AG09309 (cell line): Measurements from ENCODE around the genes FBXW9 and LYL1.

- RRBS: no CpG with 5 or more reads among the region's 3 CpGs
Observed at GRCh38 chr19:12373627-12373874, 8.1 kb upstream of the ZNF442 start.

GRCh38 chr19:12696320-12697340 lies at the start of gene FBXW9:
Gene FBXW9, minus strand, starts transcription at chr19:12696631.
- RRBS: 1% methylated on average over 14 of the region's 62 CpGs

GRCh38 chr19:12722902-12723192 lies 885 bp downstream of the TNPO2 start:
- RRBS: no CpG with 5 or more reads among the region's 5 CpGs

GRCh38 chr19:12770980-12771537 lies 4.3 kb downstream of the HOOK2 start:
- RRBS: no CpG with 5 or more reads among the region's 18 CpGs

GRCh38 chr19:12785444-12786063 lies 5.7 kb upstream of the JUNB start:
- RRBS: no CpG with 5 or more reads among the region's 4 CpGs

DNA sequence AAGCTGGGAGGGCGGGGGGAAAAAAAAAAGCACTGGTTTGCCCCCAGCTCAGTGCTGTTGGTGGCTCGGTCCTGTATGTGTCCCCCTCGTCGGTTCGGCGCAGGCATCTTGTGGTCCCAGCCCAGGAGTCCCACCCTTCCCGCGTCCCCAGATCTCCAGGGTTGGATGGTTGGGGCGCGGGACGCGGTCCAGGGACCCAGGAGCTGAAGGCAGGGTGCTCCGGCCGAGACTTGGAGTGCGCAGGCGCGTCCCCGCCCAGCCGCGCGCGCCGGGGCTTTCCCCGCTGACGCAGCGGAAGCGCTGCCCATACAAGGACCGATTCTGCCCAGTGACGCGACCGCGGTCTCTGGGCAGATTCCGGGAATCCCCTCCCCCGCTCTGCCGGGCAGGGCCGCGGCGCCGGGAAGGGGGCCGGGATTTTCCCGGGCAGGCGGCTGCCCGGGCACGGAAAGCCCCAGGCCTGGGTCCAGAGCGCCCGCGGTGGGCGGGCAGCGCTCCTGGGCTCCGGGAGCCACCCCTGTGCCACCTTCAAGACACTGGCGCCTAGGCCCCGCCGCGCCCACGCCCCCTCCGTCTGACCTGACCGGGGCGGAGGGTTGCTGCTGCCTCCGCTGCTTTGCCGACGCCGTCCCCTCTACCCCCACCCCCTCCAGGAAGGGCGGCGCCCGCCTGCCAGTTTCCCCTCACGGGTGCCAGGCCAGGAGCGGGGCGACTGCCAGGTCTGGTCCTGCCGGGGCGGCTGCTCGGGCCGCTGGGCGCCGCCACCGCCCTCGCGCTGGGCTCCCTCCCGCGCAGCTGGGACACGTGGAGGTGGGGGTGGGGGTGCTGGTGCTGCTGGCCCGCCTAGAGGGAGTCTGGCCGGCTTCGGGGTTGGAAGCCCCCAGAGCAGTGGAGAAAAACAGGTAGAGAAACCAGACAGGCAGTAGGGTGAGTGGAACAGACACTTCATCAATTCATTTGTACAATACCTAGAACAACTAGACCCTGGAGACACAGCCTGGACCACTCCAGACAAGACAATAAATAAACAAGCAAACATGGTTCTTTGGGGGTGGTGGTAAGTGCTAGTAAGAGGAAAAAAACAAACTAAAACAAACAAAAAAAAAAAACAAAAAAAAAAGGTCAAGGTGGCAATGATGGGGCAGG lies 2.4 kb downstream of the JUNB start:
- RRBS: 2% methylated on average over 34 of the region's 83 CpGs

- RRBS: no CpG with 5 or more reads among the region's 9 CpGs
Observed at GRCh38 chr19:12794501-12795081, 3.3 kb downstream of the JUNB start.

GRCh38 chr19:12939942-12940715 lies 1.7 kb downstream of the CALR start:
- RRBS: 86% methylated on average over 1 of the region's 15 CpGs

GRCh38 chr19:13016978-13017459 lies 21.7 kb downstream of the NFIX start:
- RRBS: 63% methylated on average over 6 of the region's 16 CpGs

GRCh38 chr19:13021208-13021869 lies 26.1 kb downstream of the NFIX start:
- RRBS: no CpG with 5 or more reads among the region's 10 CpGs

DNA sequence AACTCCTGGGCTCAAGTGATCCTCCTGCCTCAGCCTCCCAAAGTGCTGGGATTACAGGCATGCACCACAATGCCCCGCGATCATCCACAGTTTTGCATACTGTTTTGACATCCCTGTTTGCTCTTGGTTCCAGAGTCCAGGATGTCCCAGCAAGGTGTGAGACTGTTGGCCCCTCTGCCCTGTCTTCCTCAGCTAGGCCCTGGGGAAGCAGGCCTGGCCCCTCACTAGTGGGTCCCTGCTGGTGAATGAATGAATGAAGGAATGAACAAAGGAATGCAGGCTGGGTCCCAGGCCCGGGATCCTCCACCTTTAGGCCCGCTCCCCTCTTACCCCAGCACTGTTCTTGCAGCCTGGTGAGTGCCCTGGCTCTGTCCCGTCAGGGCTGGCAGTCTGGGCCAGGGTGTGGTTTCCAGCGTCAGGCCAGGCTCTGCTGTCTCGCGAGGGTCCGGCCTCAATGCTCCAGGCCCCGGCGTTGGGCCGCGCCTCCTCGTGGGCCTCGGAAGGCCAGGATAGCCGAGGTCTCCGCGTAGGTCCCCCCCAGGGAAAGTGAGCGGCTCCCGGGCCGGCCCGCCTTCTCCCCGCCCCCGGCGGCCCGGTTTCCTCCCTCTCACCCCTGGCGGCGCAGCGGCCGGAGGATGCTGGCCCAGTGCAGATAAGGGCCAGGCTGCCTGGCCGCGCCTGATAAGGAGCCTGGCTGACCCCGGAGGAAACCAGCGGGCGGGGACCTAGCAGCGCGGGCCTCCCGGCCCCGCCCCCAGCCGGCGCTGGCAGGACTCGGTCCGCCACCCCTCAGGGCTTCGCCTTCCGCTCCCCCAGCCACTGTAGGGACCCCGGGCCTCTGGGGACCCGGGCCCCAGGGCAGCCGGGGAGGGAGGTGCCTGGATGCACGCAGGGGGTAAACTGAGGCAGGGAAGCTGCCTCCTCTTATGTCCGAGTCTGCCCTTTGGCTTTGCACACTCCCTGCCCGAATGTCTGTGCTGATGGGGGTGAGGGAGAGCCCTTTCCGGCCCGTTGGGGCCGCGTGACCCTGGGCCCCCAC lies at the start of gene LYL1:
Gene LYL1 (minus strand): TSS at position 658 of the 1,039 bp plus-strand sequence.
- RRBS: 16% methylated on average over 24 of the region's 55 CpGs

- RRBS: 76% methylated on average over 10 of the region's 45 CpGs
Observed at GRCh38 chr19:13104120-13105162, 1.8 kb upstream of the LYL1 start.

DNA sequence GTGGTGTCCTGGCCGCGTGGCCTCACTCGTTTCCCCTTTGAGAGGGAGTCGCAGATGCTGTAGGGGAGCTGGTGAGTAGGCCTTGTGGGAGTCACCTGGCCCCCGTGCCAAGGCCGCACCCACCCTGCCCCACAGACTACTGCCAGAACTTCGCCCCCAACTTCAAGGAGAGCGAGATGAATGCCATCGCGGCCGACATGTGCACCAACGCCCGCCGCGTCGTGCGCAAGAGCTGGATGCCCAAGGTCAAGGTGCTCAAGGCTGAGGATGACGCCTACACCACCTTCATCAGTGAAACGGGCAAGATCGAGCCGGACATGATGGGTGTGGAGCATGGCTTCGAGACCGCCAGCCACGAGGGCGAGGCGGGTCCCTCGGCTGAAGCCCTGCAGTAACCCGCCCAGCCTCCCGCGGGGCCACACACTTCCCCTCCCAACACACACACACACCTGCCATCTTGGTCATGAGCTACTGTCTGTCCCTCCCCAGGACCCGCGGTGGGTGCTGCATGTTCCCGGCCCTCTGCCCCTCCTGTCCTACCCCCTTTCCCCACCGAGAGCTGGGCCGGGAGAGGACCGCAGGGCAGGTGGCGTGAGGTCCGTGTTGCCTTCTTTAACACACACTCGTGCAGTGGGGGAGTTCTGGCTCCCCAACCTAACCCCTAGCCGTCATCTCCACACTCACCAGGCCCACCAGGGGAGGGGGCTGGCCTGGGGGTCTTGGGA lies 12.0 kb downstream of the STX10 start:
- RRBS: no CpG with 5 or more reads among the region's 40 CpGs

DNA sequence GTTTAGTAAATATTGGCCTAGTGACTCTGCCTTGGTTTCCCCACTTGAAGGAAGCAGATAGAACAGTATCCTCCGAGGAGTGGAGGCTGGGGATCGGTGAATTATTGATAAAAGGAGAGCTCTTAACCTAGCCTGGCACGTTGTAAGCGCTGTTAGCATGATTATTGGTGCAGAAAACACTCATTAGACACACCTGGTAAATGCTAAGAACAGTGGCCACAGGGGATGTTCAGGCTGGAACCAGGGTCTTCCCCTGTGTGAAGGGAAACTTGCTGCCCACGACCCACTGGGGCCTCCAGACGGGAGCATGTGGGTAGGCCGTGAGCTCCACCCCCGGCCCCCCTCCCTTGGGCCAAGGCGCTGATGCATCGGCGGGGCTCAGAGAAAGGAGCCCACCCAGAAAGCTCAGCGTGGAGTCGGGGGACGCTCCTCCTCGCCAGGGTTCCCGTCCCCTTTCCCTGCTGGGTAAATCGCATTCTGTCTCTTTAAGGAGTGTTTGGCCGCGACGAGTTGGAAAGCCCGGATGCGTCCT lies 2.3 kb downstream of the IER2 start:
- RRBS: 0% methylated on average over 3 of the region's 22 CpGs

GRCh38 chr19:13339899-13340395 lies 166.3 kb downstream of the CACNA1A start:
- RRBS: no CpG with 5 or more reads among the region's 14 CpGs

DNA sequence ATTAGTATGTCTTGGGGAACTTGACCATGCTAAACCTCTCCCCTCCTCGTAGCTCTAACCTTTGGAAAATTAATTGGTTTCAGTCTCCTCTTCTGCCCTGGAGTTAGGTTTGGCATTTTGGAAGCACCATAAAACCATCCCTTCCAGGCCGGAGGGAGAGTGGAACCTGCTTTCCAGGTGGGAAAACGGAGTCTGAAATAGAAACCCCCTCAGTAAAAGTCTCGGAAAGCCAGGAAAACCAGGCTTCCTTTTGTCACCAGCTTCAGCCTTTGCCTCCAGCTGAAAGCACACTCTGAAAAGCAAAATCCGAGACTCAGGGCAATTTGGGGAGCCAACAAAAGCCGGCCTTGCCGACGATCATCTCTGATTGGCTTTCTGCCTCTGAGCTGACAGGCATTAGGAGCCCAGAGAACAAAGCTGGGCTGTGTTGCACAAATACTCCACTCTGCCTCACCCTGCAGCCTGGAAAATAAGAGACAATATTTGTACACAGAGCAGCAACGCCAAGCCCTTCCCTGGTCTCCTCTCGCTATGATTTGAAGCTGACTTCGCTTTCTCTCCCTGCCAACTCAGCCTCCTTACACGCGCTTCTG lies 47.0 kb downstream of the CACNA1A start:
- RRBS: no CpG with 5 or more reads among the region's 13 CpGs

DNA sequence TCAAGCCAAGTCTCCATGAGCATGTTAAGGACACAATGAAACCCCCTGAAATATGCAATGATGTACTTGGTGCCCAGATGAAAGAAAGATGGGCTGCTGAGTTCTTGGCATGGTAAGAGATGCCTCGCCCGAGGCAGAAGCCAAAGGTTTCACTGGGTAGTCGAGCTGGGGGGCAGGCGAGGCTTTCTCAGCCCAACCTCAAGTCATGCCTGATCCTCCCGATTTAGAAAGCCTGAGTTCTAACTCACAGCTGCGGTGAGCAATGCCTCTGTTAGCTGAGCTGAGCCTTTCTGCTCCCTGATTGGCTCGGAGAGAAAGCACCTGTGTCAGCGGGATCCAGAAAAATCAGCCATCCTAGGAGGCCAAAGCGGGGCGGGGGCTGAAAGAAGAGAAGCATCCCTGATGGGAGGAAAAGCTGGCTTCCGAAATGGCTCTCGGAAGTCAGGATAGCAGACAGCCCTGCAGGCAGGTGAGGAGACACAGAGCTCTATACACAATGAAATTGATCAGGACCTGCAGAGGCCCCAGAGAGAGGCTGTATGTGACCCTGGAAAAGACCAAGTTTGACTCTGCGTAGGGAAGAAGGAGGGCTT lies 44.7 kb downstream of the CACNA1A start:
- RRBS: no CpG with 5 or more reads among the region's 13 CpGs

- RRBS: 50% methylated on average over 6 of the region's 14 CpGs
Observed at GRCh38 chr19:13599942-13600403, 93.7 kb upstream of the CACNA1A start.

DNA sequence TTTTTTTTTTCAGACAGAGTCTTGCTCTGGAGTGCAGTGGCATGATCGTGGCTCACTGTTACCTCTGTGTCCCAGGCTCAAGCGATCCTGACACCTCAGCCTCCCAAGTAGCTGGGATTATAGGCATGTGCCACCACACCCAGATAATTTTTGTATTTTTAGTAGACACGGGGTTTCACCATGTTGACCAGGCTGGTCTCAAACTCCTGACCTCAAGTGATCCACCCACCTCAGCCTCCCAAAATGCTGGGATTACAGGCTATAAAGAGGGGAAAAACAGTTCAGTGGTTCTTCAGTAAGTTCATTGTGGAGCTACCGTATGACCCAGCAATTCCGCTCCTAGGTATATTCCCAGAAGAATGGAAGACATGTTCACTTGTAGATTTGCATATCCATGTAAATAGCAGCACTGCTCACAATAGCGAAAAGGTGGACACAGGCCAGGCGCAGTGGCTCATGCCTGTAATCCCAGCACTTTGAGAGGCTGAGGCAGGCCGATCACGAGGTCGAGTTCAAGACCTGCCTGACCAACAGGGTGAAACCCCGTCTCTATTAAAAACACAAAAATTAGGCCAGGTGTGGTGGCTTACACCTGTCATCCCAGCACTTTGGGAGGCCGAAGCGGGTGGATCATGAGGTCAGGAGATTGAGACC lies 5.5 kb downstream of the C19orf53 start:
- RRBS: no CpG with 5 or more reads among the region's 13 CpGs

DNA sequence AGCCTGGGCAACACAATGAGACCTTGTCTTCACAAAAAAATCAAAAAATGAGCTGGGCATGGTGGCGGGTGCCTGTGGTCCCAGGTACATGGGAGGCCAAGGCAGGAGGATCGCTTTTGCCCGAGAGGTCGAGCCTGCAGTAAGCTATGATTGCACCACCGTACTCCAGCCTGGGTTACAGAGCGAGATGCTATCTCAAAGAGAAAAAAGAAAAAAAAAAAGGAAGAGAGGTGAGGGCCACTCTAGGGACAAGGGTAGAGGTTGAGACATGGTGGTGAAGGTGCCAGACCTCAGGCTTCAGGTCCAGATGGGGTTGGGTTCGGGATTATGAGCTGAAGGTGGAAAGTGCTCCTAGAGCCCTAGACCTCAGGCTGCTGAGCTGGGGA lies 5.7 kb downstream of the ZSWIM4 start:
- RRBS: no CpG with 5 or more reads among the region's 7 CpGs